Ureter (tissue), 1 donor: ENCODE measurements around the gene TRPM2.

DNA sequence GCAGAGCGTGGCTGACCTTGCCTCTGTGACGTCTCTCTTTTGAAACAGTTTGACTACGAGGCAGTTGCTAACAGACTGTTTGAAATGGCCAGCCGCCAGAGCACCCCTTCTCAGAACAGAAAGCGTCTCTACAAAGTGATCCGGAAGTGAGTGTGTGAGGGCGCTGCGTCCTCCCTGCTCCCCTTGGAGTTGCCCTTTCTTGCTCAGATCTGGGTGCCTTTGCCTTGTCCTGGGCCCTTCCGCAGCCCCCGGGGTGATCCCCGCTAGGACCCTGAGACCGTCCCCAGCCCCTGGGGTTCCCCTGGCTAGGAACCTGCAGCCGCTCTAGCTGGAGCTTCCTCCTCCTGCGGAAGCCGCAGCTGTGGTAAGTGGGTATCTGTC lies 11.1 kb downstream of the RRP1 start:
- PRO-cap, result no peak

DNA sequence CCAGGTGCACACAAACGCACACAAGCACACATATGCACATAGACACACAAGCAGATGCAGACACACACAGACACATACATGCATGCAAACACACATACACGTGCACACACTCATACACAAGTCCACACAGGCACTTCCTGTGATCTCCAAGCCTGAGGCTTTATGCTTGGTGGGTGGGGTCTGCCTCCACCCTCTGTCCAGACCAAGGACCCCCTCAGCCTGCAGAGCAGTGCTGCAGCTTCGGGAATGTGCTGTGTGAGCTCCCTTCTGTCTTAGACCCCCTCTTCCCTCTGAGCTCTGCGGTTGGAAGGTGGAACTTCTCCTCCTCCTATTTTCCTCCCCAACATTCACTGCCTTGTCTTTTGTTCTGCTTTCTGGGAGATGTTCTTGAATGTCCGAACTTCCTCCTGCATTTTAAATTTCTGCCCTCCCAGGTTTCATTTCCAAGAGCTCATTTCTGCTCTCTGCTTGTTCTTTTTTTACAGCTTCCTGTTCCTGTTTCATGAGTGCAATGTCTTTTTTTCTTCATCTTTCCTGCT lies 29.2 kb downstream of the RRP1 start:
- PRO-cap, result no peak

DNA sequence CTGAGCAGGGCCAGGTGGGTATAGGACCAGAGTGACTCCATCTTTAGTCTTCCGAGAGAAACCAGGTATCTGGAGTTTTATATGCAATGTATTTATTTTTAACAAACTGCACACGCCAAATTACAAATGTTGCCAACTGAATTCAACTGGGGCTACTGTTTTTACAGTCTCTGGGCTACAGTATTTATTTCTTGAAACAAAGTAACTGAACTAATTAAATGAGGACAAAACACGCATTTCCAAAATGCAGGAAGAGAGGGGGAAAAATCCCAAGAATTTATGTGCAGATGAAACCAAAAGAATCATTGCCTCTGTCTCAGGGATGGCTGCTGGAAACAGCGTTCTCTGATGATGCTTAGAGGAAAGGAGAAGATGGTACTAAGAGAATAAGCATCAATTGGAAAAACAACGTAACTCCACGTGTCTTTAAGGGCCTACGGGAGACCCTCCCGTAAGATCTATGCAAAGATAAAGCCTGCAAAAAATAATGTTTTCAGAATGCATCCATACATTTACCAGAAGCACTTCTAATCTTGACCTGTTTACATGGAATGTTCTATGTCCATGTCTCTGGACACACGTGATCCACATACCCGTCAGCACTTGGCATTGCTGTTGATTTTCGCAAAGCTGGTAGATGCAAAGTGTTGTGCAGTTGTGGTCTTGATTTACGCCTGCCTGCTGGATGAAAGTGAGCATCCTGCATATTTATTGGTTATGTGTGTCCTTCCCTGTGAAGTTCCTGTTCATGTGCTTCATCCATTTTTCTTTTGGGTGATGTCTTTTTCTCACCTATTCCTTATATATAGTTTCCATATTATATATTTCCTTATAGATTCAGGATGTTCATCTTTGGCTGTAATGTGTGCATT lies 6.2 kb downstream of the AGPAT3 start:
- PRO-cap, result no peak

GRCh38 chr21:43880012-43880521 lies 15.0 kb downstream of the AGPAT3 start:
- PRO-cap, result no peak

- PRO-cap, result no peak
Observed at GRCh38 chr21:43924944-43925704, 60.1 kb downstream of the AGPAT3 start.

DNA sequence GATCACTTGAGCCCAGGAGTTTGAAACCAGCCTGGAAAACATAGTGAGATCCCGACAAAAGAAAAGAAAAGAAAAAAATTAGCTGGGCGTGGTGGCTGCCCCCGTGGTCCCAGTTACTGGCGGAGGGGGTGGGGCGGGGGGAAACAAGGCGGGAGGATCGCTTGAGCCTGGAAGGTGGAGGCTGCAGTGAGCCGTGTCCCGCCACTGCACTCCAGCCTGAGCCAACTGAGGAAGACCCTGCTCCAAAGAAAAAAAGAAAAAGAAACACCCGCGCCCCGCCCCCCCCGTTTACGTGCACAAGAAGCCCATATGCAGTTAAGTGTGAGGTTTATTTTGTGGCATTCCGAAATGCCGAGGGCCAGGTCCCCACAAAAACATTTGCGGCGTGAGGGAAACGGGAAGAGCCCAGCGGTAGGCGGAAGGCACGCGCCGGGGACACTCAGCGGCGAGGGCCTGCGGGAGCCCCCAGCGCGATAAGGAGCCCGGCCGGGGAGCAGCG lies 563 bp upstream of the TRAPPC10 start:
- PRO-cap, result no peak

- PRO-cap, result no peak
Observed at GRCh38 chr21:44065201-44065858, 41.9 kb upstream of the PWP2 start.

DNA sequence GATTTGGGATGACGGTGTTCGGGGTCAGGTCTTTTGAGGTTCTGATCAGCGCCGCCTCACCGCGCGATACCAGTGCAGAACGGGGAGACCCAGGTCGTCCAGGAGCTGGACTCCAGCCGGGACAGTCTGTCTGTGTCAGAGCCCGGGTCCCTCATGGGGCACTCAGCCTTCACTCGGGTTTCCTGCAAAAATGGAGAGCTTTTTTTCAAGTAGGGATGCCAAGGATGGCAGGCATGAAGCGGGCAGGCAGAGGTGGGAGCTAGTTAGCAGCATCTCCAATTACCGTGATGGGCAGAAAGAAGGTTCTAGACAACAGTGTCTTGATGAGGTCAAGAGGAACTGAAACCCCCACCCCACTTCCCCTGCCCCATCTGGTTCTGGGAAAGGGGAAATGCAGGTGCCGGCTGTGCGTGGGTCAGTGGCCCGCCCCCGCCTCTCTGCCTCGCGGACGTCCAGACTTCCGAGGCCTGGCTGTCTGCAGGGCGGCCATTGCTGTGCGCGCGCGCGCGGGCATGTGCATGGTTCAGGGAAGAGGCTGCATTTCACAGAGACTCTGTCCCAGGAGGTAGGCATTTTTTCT lies 41.6 kb downstream of the GATD3 start:
- PRO-cap, result no peak

DNA sequence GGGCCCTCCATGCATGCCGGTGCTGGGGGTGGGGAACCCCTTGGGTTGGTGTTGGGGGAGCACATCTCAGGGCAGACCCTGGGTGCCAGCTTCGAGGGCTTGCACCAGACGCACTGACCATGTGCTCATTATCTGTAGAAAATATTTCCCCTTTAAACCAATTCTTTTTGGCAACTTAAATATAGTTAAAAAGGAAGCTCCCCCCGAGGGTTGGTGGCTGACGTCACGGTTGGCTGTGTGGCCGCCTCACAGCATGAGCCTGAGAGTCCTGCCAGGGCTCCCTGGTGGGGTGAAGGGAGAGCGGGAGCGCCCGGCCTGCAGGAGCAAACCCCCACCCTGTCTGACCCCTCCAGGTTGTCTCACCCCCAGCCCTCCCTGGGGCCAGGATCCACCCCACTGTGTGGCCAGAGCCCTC lies 5.3 kb upstream of the PFKL start:
- PRO-cap, result unidirectional peak, plus-strand start at position 264 of the sequence

GRCh38 chr21:44313371-44314170 lies 13.7 kb downstream of the PFKL start:
- PRO-cap, result no peak

- PRO-cap, result no peak
Observed at GRCh38 chr21:44316012-44316608, 16.3 kb downstream of the PFKL start.

- PRO-cap, result no peak
Observed at GRCh38 chr21:44328007-44328226, 11.3 kb downstream of the CFAP410 start.

- PRO-cap, result unidirectional peak, plus-strand start at chr21:44329145
Observed at GRCh38 chr21:44328686-44329300, 10.4 kb downstream of the CFAP410 start.

DNA sequence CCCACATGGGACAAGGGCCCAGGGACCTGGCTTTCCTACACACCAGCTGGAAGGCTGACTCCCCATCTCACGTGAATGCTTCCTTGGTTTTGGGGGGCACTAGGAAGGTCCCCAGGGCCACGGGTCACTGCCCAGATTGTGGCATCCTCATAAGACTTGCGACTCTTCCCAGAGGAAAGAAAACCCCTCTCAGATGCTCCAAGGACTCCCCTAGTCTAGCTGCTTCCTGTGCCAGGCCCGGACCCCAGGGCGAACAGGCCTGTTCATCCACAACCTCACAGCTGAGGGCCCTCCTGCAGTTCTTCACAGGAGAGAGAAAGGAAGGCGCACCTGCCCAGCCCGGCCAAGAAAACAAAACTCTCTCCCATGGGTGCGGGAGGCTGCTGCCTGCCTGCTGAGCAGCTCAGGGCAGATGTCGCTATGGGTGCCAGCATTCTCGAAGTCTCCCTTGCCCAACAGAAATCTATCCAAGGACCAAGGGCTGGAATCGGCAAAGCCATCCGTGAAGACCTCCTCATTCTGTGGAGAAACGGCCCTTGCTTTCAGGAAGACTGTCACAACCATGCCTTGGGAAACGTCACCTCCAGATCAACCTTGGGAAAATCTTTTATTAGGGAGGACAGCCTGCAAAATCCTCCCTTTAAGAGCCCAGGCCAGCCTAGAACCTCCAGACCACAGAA lies 9.7 kb downstream of the CFAP410 start:
- PRO-cap, result no peak

GRCh38 chr21:44353042-44354130 lies at the start of gene TRPM2:
Gene TRPM2, plus strand, starts transcription at chr21:44353621.
- PRO-cap, result no peak

- PRO-cap, result no peak
Observed at GRCh38 chr21:44375184-44375691, 21.8 kb downstream of the TRPM2 start.

DNA sequence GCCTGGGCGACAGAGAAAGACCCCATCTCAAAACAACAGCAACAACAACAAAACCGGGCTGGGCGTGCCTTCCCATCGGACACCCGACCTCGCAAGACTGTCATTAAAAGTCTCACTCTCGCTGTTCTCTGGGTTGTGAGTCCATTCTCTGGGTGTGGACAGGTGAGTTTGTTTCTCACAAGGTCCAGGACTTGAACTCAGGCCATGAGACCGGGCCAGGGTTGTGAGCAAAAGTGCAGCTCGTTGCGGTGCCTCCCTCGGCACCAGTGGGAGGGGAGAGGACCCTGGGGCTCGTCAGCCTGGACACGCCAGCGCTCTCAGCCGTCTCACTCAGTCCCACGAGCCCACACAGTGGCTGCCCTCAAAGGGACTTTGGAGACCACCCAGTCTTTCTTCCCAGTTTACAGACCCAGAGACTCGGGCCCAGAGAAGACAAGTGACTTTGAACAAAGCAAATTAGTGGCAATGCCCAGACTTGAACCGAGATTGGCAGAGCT lies 28.0 kb downstream of the LRRC3 start:
- PRO-cap, result no peak

GRCh38 chr21:44709552-44709926 lies 1.8 kb downstream of the TSPEAR start:
- PRO-cap, result no peak

DNA sequence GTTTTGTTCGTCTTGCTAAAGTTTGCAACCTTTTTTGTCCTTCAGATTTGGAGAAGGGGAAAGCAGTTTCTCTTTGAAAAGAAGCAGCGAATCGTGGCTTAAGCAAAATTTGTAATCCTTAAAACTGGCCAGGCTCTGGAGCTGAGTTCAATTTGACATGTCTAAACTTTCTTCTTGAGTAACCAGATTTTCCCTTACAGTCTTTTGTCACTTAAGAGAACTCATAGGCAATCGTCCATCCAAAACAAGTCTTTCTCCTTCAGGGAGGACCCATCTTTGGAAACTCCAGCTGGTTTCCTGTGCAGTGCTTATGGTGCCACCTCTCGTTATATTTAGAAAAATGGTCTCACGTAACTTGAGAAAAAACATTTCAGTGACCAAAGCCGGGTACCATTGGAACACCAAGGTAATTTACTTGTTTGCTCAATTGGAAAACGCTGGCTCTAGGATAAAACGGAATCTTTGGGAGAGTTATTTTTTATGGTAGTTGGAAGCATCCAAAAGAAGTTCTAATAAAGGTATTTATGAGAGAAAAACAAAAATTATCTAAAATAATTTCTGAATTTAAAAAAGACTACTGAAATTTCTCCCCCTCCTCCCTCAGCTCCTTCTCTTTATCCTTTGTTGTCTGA lies 1.9 kb upstream of the PTTG1IP start:
- PRO-cap, result no peak

- PRO-cap, result no peak
Observed at GRCh38 chr21:44897407-44898229, 23.1 kb downstream of the ITGB2 start.